ENCODE data around the genes PSMD9, LRRC43 and B3GNT4.

DNA sequence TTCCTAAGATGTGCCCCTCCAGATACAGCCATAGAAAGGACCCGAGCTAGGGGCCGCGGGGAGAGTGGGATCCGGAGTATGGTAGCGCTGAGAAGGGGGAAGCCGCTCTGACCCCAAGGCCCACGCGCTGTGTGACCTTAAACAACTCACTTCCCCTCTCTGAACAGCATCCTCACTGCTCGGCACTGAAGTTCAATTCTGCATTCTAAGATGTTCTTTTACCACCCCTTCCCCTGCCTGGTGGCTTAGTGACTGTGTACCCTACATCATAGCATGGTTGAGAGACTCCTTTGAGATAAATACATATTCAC is 42.6 kb downstream of the KDM2B start:
- PRO-cap, result no peak

DNA sequence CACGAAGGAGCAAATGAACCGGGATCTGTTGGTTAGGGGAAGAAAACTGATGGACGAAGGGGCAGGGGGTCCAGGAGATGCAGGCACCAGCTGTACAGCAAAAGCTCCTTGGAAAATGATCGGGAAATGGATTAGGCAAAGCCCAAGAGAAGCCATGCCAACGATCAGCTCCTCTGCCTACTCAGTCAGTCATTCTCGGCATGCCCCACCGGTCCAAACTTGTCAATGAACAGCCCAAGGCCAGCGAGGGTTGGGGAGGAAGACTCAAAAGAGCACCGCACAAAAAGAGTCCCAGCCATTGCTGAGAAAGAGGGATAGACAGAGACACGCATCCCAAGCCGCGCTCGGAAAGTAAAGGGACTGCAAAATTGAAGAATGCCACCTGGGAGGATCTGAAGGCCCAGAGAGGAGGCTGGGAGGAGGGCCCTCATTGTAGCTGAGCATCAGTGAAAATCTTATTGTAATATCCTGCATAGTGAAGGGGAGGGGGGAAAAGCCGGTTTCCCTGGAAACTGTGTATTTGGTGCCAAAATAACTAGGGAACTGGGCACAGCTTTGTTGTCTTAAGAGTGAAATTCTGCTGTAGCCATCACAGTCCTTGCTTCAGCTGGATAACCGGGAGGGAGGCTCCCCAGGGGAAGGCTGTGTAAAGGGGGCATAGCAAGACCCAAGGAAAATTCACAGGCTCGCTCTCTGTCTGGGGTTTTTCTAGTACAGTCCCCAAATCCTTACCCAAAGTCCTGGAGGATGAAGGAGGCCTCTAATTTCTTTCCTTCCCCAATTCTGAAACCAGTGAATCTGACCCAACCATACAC is 4.7 kb downstream of the KDM2B start:
- PRO-cap, result no peak

- PRO-cap, result unidirectional peak, plus-strand start at chr12:121577140
Measured at GRCh38 chr12:121576712-121577894, 3.7 kb downstream of the KDM2B start.

DNA sequence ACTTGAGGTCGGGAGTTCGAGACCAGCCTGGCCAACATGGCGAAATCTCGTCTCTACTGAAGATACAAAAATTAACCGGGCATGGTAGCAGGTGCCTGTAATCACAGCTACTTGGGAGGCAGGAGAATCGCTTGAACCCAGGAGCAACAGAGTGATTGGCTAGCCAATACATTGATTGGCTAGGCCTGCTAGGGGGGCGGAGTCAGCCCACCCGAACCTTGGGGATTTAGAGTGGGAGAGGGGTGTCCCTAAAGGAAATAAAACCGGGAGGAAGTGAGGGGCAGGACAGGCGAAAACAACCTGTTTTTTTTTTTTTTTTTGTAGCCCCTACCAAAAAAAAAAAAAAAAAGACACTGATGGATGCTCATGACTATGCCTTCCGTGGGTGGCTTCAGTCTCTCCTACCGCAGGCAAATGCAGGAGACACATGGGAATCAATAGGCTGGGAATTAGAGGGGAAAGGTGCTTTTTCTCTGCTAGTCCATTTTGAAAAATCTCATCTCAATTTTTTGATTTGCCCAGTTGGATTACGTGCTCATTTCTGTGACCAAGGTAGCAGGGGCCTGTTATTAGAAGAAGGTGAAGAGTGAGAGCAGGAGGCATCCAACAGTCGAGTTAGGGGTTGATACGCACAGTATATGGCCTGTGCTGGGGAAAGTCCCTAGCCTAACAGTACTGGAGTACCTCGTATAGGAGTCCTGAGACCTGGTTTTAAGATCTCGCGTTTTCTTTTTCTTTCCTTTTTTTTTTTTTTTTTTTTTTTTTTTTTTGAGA is 4.7 kb downstream of the MORN3 start:
- PRO-cap, result no peak

GRCh38 chr12:121754157-121754763 is 39.2 kb downstream of the RHOF start:
- PRO-cap, result no peak

DNA sequence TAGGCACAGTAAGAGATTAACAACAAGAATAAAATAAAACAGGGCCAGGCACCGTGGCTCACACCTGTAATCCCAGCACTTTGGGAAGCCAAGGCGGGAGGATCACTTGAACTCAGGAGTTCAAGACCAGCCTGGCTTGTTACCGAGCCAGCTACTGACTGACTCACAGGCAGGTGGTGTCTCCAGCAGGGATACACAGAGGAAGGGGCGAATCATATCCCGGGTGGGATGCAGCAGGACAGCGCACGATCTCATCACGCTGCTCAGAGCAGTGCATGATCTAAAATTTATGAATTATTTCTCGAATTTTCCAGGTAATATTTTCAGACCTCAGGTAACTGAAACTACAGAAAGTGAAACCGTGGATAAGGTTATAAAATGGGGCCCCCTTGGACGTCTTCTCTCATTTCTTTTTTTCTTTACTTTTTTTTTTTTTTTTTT is 8.5 kb downstream of the RHOF start:
- PRO-cap, result no peak

DNA sequence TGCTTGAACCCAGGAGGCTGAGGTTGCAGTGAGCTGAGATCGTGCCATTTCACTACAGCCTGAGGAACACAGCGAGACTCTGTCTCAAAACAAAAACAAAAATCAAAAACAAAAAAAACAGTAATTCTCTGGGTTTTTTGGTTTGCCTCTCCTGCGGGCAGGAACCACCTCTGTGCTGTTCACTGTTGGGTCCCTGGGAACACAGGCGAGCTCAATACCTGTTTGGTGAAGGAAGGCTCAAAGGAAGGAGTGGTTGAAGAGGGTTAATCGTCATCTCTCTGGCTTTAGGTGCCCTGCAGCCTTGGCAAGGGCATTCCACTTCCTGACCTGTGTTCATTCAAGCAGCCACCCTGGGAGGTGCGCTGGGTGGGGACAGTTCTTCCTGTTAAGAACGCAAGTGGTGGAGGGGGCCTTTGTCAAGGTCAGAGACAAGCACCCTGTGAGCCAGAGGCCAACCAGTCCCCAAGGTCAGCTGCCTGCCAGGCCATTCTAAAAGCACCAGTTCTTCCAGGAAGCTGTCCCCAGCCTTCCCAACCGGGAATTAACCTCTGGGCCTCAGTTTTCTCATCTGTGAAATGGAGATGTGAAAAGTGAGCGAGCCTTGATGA is 6.4 kb downstream of the RHOF start:
- PRO-cap, result no peak

DNA sequence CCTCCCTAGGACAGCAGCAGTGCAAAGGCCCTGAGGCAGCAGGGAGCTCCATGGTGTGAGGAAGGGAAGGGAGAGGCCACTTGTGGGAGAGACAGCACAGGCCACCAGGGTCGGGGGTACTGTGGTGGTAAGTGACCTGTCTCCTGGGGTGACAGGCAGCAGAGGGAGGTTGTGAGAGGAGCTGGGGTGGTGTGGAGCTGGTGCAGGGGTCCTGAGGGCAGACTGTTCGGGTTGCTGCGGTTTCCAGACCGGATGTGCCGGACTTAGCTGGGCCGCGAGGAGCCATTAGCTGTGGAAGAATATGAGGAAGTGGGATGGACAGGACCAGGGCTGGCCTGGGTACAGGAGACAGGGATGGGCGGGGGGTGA is 22.6 kb downstream of the SETD1B start:
- PRO-cap, result no peak

DNA sequence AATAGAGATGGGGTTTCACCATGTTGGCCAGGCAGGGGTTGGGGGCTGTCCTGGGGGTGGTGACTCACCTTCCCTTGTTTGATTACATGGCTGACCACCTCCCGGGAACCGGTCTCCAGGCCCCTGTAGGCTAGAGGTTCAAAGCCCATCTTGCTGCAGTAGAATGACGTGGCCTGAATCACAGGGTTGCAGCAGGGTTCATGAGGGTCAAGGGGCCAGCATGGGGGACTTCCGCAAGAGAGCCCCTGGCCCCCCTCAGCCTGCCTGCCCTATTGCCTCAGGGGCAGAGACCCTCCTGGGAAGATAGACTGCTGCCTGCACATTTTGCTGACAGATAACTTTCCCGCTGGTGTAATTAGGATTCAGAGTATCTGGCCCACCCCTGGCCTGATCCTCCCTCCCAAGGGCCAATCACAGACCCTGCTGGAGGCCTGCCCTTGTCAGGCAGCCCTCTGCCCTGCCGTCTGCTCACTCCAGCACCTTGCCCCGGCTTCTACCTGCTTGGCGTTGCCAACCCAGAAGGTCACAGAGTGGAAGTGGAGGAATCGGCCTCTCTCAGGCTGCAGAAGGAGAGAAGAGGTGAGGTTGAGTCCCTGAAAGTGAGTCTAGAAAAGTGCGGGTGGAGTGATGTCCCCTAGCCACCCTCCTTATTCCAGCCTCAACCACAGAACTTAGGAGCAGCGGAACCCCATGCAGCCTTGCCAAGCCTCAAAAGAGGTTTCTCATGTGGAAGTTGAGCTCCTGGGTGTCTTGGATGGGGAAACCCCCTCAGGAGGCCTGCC is 1.2 kb downstream of the HPD start:
- PRO-cap, result no peak

DNA sequence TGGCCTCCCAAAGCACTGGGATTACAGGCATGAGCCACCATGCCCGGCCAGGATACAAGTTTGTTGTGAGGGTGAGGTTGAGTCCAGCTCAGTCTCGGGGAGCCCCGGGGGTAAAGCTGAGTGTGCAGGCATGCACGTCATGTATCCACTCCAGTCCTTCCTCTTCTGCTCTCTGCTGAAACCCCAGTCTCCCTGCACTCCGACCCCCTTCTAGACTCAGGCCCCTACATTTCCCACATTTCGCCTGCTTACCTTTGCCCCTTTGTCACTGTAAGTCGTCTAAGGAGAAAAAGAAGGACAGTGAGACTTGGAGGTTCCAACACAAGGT is 260 bp downstream of the HPD start:
- PRO-cap, result no peak

DNA sequence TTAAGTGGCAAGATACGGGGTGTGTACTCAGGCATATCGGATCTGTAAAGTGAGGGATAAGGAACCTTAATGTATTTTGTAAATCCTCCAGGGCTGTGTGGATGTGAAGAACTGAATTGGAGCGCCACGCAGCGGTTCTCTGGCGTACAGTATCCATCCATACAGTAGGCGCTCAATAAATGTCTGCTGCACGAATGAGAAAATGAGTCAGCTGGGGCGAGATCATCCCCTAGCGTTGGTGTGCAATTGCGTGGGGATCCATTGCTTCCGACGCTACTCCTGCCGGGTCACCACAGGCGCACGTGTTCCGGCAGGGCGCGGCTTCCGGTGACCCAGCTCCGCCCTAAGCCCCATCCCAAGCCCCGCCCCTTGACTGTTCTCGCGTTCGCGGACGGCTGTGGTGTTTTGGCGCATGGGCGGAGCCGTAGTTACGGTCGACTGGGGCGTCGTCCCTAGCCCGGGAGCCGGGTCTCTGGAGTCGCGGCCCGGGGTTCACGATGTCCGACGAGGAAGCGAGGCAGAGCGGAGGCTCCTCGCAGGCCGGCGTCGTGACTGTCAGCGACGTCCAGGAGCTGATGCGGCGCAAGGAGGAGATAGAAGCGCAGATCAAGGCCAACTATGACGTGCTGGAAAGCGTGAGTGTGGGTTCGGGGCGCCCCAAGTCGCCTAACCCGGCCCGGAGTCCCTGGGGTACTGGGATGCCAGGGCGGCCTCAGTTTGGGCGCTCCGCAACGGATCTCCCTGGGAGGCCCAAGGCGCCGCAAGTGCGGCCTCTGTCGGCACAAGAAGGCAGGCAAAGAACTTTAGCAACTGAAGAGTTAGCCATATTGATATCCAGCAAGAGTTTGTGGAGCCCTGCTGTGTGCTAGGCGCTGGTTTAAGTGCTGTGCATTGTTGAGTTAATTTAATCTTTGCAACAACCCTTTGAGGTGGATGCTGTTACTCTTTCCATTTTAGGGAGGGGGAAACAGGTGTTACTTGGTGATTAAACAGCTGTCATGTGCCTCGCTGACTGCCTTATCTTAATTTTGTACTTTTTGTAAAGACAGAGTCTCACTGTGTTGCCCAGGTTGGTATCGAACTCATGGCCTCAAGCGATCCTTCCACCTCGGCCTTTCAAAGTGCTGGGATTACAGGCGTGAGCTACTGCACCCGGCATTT is at the start of gene PSMD9:
Gene PSMD9, plus strand, starts transcription at position 431 of the 1,161 bp plus-strand sequence.
- PRO-cap, result bidirectional peak, plus-strand start at position 475 of the sequence, minus-strand start at position 275 of the sequence

DNA sequence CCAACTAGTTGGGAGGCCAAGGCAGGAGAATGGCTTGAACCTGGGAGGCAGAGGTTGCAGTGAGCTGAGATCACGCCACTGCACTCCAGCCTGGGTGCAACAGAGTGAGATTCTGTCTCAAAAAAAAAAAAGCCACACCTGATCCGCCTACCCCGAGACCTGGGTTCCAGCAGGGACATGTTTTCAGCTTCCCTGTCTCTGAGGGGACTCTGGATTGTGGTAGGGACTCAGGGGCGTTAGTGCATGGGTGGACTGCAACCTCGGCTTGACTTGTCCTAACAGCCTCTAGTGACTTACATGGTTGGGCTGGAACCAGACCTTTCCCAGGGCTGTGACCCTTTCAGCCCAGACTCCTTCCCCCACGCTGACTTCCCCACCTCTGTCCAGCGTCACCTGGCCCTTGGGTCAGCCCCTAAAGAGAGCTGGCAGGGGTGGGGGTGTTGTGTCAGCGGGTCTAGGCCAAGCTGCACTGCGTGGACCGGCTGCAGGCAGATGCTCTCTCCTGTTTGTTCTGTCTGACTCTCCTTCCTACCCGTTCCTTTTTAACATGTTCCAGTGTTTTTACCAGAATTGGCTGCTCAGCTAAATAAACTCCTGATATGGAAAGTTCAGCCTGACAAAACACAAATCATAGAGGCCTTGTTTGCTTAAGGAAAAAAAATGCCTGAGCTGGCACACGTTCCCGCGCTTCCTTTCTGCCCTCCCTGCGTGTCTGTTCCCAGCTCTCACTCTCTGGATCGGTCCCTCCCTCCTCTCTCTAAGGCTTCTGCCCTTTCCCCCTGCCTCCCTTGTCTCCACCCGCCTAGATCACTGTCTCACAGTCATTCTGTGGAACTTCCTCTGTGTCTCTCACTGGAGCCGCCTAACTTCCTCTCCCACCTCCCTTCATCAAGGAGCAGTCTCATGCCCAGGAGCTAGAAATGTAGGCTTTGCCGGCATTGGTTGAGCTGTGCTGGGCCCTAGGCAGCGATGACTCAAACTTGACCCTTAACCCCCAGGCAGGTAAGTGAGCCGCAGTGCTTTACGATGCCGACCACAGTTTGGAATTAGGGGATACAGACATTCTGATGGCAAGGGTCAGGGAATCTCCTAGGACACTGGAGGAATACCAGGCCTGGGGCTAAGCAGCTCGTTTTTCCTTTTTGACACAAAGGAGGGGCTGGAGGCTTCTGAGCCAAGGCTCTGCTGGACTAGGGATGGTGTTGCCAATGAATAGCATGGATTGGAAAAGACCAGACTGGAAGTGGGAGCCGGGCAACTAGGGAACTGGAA is 15.6 kb upstream of the MLXIP start:
- PRO-cap, result bidirectional peak, plus-strand start at position 818 of the sequence, minus-strand start at position 517 of the sequence

DNA sequence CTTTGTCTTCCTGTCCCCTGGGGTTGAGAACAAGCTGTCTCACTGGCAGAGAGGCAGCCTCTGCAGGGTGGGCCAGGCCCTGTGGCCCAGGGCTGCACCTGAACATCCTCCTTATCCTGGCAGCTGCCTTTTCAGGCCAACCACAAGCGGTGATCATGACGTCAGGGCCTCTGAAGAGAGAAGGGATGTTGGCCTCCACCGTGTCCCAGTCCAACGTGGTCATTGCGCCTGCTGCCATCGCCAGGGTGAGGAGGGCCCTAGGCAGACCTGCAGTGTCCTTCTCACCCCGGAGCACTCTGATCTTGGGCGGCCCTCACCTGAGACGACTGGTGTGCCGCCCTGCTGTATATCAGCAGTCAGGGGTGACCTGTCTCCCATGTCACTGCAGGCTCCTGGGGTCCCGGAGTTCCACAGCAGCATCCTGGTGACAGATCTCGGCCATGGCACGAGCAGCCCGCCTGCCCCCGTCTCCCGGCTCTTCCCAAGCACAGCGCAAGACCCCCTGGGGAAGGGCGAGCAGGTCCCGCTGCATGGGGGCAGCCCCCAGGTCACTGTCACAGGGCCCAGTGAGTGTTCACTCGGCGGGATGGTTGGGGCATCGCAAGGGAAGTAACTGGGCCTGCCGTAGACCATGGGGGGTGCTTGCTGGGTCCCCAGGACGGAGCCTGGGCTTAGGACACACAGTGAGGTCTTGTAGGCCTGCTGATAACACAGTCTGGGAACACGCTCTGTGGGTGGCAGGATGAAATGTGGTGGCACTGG is 38.7 kb downstream of the IL31 start:
- PRO-cap, result no peak

- PRO-cap, result no peak
Measured at GRCh38 chr12:122145716-122146310, 28.2 kb downstream of the IL31 start.

- PRO-cap, result no peak
Measured at GRCh38 chr12:122182817-122183607, at the start of gene LRRC43. Gene LRRC43, plus strand, starts transcription at chr12:122183123.

DNA sequence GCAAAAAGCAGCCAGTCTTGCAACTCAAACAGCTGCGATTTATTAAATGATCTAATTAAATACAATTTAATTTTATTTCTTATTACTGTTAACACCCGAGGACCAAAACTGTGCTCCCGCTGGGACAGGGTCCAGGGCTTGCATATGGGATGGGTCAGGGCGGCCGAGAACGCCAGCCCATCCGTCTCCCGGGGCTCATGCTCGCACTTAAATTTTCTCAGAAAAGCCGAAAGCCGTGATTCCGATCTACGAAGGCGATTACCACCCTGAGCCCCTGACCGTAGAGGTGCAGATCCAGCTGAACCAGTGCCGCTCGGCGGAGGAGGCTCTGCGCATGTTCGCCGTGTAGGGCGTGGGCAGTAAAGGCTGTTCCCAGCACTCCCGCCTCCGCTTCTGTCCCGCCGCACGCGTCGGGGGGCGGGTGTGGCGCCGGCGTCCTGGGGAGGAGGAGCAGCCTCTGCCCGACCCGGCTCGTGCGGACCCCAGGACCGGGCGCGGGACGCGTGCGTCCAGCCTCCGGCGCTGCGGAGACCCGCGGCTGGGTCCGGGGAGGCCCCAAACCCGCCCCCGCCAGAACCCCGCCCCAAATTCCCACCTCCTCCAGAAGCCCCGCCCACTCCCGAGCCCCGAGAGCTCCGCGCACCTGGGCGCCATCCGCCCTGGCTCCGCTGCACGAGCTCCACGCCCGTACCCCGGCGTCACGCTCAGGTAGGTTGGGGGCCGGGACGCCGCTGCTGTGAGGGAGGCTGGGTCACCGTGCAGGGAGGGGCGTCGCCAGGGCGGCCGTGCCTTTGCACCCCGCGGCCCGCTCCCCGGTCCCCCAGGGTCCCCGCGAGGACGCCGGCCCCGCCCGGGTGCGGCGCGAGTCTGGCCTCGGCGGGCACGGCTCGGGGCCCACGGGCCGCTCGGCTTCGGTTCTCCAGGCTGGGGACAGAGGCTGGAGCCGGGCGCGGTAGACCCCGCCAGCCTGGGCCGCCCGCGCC is at the start of gene B3GNT4:
Gene B3GNT4, plus strand, starts transcription at position 616 of the 983 bp plus-strand sequence.
- PRO-cap, result no peak

- PRO-cap, result no peak
Measured at GRCh38 chr12:122309555-122310290, 43.4 kb upstream of the VPS33A start.

- PRO-cap, result no peak
Measured at GRCh38 chr12:122319227-122319542, 52.9 kb upstream of the VPS33A start.

- PRO-cap, result no peak
Measured at GRCh38 chr12:122322526-122323065, 56.3 kb upstream of the VPS33A start.

DNA sequence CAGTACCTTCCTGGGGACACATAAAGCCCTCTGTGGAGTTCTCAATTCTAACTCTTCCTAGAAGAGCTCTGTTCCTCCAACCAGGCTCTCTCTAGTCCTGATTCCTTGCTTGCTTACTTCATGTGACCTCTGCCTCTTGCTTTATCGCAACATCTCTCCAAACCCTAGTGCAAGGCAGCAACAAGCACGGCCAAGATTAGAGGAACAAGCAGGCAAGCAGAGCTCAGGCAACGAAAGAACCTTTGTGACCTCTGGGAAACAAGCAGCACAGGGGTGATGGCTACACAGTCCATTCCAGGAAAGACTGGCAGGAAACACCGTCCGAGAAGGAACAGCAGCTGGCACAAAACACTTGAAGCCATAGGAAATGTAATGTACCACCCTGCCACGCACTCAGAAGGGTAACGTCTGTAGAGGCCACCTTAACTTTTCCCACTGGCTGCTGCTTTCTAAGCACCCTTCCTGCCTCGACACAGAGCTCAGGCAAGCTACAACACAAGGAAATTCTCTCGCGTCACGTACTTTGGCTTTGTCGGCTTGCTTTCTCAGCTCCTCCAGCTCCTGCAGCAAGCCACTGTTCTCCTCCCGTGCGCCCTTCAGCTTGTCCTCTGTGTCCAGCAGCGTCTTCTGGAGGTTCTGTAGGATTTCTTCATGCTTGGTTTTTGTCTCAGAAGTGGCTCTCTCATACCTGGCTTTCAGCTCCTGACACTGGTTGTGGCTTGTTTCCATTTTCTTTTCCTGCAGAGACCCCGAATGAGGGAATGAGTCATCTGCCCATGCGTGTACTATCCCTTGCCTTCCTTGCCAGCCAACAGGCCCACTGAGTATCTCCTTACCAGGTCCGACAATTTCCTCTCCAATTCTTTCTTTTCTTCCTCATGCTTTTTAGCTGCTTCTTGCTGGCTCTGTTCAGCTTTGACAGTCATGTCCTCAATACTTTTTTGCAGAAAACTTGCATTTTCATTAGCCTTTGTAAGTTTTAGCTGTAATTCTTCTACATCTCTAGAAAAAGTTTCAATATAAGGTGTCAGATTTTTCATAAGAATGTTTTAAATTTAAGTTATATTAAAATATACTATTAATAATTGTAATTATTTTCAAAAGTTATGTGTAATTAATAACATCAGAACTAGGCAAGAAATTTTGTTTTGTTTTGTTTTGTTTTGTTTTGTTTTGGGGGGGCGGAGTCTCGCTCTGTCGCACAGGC is 61.5 kb upstream of the VPS33A start:
- PRO-cap, result no peak